Peyer's patch (tissue), 4 donors: ENCODE measurements around a stretch of chr3.

- PRO-cap, result no peak
- RAMPAGE, long total RNA, 4 experiments, result start-site peak on the minus strand in 2 of 4 experiments, at chr3:187743033-187743322 at its widest, 9 to 11 reads per replicate
Observed at GRCh38 chr3:187742992-187743555, 2.2 kb downstream of the BCL6 start.

- PRO-cap, result no peak
- RAMPAGE, long total RNA, 4 experiments, result no peak in any of the 4 experiments
Observed at GRCh38 chr3:188036218-188036643, 117.7 kb upstream of the LPP start.

DNA sequence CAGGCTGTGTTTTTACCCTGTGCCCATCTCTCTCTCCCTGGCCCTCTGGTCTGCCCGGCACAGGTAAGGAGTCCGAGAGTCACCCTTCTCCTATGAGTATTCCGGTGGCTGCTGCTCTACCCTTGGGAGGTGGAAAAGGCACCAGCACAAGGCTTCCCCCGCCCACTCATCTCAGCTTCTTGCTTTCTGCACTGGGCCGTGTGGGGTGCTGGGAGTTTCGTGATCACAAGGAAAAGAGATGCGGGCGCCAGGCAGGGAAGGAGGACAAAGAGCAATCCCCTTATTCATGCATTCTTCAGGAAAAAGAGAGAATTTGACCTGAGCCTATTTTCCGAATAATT lies 102.3 kb upstream of the LPP start:
- PRO-cap, result bidirectional peak, plus-strand start at position 232 of the sequence, minus-strand start at position 173 of the sequence
- RAMPAGE, long total RNA, 4 experiments, result no peak in any of the 4 experiments

- PRO-cap, result bidirectional peak, plus-strand start at chr3:188153021, minus-strand start at chr3:188152925; bidirectional peak, plus-strand start at chr3:188153213, minus-strand start at chr3:188153258
- RAMPAGE, long total RNA, 4 experiments, result start-site peak on the plus strand in 3 of 4 experiments, at chr3:188153019-188153062 at its widest, 26 to 115 reads per replicate
Observed at GRCh38 chr3:188152975-188153351, 994 bp upstream of the LPP start.

GRCh38 chr3:188294642-188295652 lies 141.0 kb downstream of the LPP start:
- PRO-cap, result no peak
- RAMPAGE, long total RNA, 4 experiments, result no peak in any of the 4 experiments

- PRO-cap, result no peak
- RAMPAGE, long total RNA, 4 experiments, result no peak in any of the 4 experiments
Observed at GRCh38 chr3:188351846-188352353, 197.9 kb downstream of the LPP start.

GRCh38 chr3:188581502-188581684 lies 427.4 kb downstream of the LPP start:
- PRO-cap, result no peak
- RAMPAGE, long total RNA, 4 experiments, result no peak in any of the 4 experiments

GRCh38 chr3:188581685-188582039 lies 427.7 kb downstream of the LPP start:
- PRO-cap, result no peak
- RAMPAGE, long total RNA, 4 experiments, result no peak in any of the 4 experiments

DNA sequence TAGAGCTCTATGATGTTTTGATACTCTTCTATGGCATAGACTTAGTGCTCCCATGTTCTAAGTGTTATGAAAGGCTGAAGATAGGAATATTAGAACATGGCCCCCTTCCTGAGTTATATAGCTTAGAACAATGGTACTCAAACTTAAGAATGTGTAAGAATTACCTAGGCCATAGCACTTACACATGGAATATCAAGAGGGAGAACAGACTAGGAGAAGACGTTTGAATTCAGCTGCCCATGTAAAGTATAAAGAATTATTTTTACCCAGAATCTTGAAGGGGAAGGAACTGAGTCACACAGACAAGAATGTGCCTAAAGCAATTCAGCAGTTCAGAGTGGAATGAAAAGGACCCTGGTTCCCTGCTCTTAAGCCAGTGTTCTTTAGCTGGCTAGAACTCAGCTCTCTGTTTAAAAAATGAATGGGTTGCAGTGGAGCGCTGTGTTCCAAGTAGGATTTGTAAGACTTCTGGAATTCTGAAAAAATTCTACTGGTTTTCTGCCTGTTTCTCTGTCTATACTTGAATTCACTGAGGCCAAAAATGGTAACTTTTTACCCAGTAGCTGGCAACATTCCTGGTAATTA lies 440.1 kb downstream of the LPP start:
- PRO-cap, result no peak
- RAMPAGE, long total RNA, 4 experiments, result no peak in any of the 4 experiments

GRCh38 chr3:188655006-188655331 lies 501.0 kb downstream of the LPP start:
- PRO-cap, result no peak
- RAMPAGE, long total RNA, 4 experiments, result no peak in any of the 4 experiments

DNA sequence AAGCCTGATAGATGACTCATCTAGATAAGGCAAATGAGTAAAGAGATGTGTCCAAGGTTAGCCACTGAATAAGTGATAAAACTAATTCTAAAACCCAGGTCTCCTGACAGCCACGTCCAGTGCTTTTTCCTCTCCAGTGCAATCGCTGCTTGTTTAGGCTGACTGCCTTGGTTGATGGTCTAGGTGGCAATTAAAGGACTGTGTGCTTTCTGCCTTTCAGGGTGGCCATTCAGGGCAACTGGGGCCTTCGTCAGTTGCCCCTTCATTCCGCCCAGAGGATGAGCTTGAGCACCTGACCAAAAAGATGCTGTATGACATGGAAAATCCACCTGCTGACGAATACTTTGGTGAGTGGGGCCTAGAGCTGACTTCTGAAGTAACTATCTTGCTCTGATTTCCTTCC lies 463.7 kb upstream of the TPRG1 start:
- PRO-cap, result no peak
- RAMPAGE, long total RNA, 4 experiments, result no peak in any of the 4 experiments

- PRO-cap, result no peak
- RAMPAGE, long total RNA, 4 experiments, result no peak in any of the 4 experiments
Observed at GRCh38 chr3:188772675-188773343, 399.0 kb upstream of the TPRG1 start.

- PRO-cap, result no peak
- RAMPAGE, long total RNA, 4 experiments, result no peak in any of the 4 experiments
Observed at GRCh38 chr3:188853836-188854321, 317.9 kb upstream of the TPRG1 start.

DNA sequence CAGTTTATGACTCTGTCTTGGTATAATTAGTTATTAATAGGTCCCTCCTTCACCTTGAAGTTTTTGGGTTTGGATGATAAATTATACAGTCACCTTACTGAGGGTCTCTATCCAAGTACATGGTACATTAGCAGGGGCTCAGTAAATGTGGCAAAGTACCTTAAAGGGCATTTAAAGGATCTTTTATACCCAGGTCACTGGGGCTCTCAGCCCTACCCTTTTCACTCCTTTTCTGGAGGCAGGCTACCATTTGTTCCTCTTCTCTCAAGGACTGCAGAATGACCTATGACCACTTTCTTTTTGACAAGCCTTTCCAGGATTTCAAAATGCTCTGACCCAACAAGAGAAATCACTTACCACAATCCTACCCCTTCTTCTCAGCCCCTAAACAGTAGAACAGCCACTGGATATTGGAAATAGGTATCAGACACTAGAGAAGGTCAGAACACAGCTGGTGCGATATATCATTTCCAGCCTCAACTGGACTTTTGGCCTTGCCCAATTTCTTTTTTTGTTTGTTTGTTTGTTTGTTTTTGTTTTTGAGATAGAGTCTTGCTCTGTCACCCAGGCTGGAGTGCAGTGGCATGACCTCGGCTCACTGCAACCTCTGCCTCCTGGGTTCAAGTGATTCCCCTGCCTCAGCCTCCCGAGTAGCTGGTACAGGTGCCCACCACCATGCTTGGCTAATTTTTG lies 221.7 kb upstream of the TPRG1 start:
- PRO-cap, result no peak
- RAMPAGE, long total RNA, 4 experiments, result no peak in any of the 4 experiments

DNA sequence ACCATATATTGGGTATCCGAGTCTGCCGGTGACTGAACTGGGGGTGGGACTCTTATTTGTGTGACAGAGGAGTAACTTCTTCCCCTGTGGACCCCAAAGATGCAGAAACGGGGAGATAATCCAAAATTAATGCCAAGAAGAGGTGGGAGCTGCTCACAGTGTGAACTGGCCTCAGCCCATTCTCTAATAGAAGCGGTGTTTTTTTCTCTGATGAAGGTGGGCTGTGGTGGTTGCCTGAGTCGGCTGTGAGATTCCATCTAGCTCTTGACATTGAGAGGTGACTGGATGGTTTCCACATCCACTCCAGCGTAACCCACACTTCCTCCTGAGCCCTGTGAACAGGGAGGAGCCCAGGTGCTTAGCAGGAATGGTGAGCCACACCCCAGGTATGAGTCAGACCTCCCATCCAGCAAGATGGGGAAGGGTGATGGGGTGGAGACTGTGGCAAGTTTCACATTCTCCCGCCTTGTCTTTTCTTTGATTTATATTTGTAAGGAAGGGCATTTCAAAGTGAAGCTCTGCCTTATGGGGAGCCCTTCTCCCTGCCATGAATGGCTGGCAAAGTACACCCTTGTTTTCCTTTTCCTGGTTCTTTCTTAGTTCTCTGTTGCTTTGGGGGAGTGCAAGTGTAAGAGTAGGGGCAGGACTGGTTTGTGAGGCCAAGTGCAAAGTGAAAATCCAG lies 4.8 kb upstream of the TPRG1 start:
- PRO-cap, result bidirectional peak, plus-strand start at position 420 of the sequence, minus-strand start at position 324 of the sequence
- RAMPAGE, long total RNA, 4 experiments, result no peak in any of the 4 experiments

GRCh38 chr3:189791847-189792453 lies 160.8 kb downstream of the TP63 start:
- PRO-cap, result no peak
- RAMPAGE, long total RNA, 4 experiments, result no peak in any of the 4 experiments

DNA sequence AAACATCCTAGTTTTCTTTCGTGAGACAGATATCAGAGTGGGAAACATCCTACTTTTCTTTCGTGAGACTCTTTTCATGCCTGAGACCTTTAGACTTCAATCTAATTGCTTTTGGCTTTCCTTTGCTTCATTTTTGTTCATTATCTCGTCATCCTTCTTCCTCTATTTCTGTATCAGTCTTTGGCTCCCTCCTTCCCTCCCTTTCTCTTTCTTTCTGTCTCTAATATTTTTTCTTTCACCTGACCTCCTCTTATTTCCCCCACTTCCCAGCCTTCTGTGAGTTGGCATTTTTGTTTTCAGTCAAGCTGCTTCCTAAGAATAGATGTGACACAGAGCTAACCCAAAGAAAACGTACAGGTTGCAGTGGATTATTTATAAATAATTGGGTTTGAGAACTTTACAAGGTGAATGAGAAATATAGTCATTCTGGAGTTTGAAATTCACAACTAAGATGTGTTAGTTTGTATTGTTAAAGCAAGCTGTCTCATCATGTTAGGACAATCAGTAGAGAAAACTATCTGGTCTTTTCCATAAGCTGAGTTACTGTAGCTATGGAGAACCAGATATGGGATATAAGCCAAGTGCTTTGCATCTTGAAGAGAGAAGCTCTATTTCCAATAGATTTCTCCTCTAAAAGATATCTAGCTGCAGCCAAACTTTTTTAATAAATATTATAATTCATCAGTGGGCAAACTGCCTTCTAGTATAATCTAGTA lies 11.4 kb downstream of the P3H2 start:
- PRO-cap, result no peak
- RAMPAGE, long total RNA, 4 experiments, result no peak in any of the 4 experiments

GRCh38 chr3:190124035-190124454 lies 3.3 kb upstream of the P3H2 start:
- PRO-cap, result no peak
- RAMPAGE, long total RNA, 4 experiments, result no peak in any of the 4 experiments

GRCh38 chr3:190317526-190318575 lies 4.4 kb downstream of the CLDN1 start:
- PRO-cap, result no peak
- RAMPAGE, long total RNA, 4 experiments, result no peak in any of the 4 experiments

DNA sequence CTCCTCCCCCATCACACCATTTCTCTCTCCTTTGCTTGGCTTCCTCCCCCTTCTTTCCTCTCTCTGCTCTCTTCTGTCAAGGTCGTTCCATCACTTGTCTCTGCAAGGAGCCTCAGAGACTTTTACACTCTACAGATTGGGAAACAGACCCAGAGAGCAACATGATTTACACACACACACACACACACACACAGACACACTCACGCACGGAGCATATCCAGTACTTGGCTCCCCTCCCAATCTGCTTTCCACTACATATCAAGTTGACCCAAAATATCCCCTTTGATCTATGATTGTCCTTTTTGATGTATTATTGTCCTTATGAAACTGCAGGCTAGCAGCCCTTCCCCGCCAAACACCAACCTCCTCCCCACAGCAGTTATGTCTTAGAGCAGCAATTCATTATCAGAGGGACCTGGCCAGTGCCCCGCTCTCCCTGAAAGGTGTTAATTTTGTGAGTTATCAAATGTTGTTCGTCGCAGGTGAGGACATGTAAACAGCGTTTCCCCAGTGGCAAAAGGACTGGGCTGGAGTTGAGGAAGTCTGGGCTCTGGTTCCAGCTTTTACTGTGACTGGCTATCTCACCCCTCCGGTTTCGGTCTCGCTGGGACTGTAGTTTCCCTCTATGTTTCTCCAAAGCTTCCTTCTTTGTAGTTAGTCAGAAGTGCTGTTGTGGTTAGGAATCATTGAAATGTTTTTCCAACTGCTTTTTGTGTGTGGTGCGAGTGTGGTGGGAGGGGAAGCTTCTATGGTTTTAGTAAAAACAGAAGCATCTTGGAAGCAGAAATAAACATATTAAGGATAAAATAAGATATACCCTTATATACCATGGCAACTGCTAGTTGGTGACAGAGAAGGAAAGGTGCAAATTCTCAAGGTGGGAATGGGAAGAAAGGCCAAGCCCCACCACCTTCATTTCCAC lies 851 bp upstream of the CLDN1 start:
- PRO-cap, result no peak
- RAMPAGE, long total RNA, 4 experiments, result no peak in any of the 4 experiments